Suprapubic skin (tissue), 4 donors: ENCODE measurements around a stretch of chr6.

GRCh38 chr6:2081177-2081482 is 164.3 kb downstream of the GMDS start:
- PRO-cap: no peak
- RAMPAGE, long total RNA, 4 experiments: no peak in any of the 4 experiments

DNA sequence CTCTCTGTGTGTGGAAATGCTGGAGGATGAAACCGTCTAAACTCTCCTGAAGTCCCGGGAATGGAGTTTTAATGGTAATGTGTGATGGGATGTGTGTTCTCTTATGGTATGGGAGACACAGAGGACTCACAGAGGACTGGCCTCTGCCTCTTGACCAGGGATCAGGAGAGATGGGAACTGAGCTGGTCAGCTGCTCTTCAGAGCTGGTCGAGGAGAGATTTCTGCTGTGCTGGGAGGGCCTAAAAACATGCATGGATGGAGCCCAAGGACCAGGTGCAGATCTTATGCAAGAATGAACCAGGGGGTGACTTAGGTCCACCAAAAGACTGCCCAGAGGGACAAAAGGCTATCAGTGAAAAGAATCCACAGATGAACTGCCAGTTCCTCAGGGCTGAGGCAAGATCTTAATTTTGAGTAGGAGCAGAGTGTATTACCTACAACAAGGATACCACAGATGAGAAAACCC is 27.3 kb upstream of the GMDS start:
- PRO-cap: no peak
- RAMPAGE, long total RNA, 4 experiments: no peak in any of the 4 experiments

- PRO-cap: no peak
- RAMPAGE, long total RNA, 4 experiments: no peak in any of the 4 experiments
Measured at GRCh38 chr6:2450559-2450859, 205.1 kb upstream of the GMDS start.

- PRO-cap: no peak
- RAMPAGE, long total RNA, 4 experiments: no peak in any of the 4 experiments
Measured at GRCh38 chr6:2763454-2764497, 1.4 kb upstream of the WRNIP1 start.

- PRO-cap: no peak
- RAMPAGE, long total RNA, 4 experiments: no peak in any of the 4 experiments
Measured at GRCh38 chr6:2818605-2819165, 23.0 kb downstream of the SERPINB1 start.

DNA sequence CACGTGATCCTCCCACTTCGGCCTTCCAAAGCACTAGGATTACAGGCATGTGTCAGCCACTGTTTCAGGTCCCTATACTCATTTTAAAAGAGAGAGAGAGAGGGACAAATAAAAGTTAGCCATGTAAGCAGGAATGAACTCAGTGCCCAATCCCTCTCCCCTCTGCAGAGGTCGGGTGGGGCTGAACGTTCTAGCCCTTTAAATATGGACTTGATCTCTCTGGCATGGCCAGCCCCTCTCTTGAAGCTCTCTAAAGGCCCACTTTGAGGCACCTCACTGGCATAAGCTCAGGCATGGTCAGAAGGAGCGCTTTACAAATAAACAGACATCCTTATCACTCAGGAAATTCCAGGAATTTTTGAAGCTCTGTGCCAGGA is 9.0 kb upstream of the SERPINB1 start:
- PRO-cap: no peak
- RAMPAGE, long total RNA, 4 experiments: no peak in any of the 4 experiments

- PRO-cap: no peak
- RAMPAGE, long total RNA, 4 experiments: no peak in any of the 4 experiments
Measured at GRCh38 chr6:2860861-2862016, 19.6 kb upstream of the SERPINB1 start.

DNA sequence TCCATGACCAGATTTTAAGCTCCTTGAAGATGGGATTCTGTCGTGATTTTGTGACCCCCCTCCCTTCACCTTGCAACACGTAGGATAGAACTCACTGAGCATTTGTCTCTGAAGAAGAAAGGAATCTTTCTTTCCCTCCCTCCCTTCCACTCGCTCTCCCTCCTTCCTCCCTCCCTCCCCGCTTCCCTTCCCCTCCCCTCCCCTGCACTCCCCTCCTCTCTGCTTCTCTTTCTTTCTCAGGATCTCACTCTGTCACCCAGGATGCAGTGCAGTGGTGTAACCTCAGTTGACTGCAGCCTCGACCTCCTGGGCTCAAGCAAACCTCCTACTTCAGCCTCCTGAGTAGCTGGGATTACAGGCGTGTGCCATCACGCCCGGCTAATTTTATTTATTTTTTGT is 23.5 kb upstream of the SERPINB1 start:
- PRO-cap: no peak
- RAMPAGE, long total RNA, 4 experiments: no peak in any of the 4 experiments

DNA sequence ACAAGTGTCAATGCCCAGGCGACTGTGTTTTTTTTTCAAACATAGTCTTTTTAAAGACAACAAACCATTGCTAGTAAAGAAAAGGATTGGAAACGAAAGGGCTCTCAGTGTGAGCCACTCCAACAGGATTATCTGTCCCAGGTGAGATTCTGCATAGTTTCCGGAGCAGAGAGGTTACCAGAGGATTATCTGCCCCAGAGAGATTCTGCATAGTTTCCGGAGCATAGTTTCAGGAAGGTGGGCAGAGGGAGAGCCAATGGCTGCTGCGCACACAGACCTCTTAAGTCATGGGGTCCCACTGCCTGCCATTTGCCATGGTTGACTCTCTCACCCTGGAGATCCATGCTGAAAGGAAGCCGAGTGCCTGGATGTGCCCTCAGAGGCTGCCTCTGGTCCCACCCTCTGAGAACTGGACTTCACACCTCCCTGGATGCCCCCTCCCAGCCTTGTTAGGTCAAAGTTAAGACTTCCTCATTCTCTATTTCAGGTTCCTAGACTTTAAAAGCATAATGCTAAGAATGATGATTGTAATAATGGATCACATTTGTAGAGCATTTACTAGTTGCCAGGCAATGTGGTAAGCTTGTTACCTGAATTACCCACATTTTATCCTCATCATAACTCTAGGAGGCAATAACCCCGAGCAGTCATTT is 12.1 kb downstream of the SERPINB9 start:
- PRO-cap: no peak
- RAMPAGE, long total RNA, 4 experiments: no peak in any of the 4 experiments

- PRO-cap: no peak
- RAMPAGE, long total RNA, 4 experiments: no peak in any of the 4 experiments
Measured at GRCh38 chr6:2891654-2892363, 11.3 kb downstream of the SERPINB9 start.

GRCh38 chr6:2943245-2943659 is 28.1 kb downstream of the SERPINB6 start:
- PRO-cap: no peak
- RAMPAGE, long total RNA, 4 experiments: no peak in any of the 4 experiments

GRCh38 chr6:2951346-2952403 is 19.7 kb downstream of the SERPINB6 start:
- PRO-cap: unidirectional peak, plus-strand start at chr6:2951959
- RAMPAGE, long total RNA, 4 experiments: no peak in any of the 4 experiments

- PRO-cap: no peak
- RAMPAGE, long total RNA, 4 experiments: no peak in any of the 4 experiments
Measured at GRCh38 chr6:2955470-2955768, 15.9 kb downstream of the SERPINB6 start.

GRCh38 chr6:2966359-2967065 is 4.9 kb downstream of the SERPINB6 start:
- PRO-cap: no peak
- RAMPAGE, long total RNA, 4 experiments: no peak in any of the 4 experiments

DNA sequence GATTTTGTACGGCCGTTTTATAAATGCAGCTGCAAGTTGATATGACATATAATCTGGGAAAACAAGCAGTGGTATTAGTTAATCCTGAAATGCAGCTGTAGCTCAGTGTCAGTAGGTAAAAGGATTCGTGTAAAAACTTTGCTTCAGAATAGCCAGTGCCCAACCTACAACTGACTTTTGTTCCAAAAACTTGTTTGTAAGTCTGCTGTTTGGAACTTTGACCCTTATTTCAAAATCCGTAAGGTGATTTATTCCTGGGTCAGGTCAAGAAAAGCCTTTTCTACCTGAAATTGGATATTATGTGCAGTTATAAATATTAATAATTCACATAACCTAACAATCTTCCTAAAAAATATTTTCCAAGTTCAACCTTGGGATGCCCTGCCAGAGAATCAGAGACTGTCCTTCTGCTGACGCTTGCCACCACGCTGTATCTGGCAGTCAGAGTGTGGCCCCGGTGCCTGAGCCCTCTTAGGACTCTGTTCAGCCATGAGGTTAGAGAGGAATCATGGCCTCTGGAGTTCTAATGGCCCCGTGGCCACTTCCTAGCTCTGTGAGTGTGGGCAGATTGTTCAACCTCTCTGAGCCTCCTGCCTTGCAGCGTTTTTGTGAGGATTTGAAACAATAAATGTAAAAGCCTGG is 2.1 kb downstream of the BPHL start:
- PRO-cap: no peak
- RAMPAGE, long total RNA, 4 experiments: no peak in any of the 4 experiments

GRCh38 chr6:3139266-3140048 is 17.9 kb downstream of the TUBB2A start:
- PRO-cap: no peak
- RAMPAGE, long total RNA, 4 experiments: no peak in any of the 4 experiments

- PRO-cap: no peak
- RAMPAGE, long total RNA, 4 experiments: no peak in any of the 4 experiments
Measured at GRCh38 chr6:3178758-3179232, 21.5 kb upstream of the TUBB2A start.

DNA sequence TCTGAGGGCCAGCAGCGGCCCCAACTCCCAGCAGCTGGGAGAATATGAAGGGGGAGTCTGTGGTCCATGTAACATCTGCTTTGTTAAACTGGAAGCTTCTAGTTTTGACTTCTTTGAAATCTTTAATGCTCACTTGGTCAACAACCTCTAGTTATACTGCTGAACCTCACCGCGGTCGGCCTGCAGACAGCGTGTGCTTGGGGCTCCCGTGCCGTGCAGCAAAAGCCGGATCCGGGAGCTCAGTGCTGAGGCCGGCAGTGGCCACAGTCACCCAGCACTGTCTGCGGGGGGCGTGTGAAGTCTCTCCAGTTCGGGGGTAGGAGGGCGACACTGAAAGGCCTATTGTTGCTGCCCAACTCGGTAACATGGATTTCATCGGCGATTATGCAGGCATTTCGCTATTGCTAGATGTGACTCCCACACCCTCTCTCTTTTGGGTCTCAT is 34.0 kb downstream of the TUBB2B start:
- PRO-cap: no peak
- RAMPAGE, long total RNA, 4 experiments: no peak in any of the 4 experiments

DNA sequence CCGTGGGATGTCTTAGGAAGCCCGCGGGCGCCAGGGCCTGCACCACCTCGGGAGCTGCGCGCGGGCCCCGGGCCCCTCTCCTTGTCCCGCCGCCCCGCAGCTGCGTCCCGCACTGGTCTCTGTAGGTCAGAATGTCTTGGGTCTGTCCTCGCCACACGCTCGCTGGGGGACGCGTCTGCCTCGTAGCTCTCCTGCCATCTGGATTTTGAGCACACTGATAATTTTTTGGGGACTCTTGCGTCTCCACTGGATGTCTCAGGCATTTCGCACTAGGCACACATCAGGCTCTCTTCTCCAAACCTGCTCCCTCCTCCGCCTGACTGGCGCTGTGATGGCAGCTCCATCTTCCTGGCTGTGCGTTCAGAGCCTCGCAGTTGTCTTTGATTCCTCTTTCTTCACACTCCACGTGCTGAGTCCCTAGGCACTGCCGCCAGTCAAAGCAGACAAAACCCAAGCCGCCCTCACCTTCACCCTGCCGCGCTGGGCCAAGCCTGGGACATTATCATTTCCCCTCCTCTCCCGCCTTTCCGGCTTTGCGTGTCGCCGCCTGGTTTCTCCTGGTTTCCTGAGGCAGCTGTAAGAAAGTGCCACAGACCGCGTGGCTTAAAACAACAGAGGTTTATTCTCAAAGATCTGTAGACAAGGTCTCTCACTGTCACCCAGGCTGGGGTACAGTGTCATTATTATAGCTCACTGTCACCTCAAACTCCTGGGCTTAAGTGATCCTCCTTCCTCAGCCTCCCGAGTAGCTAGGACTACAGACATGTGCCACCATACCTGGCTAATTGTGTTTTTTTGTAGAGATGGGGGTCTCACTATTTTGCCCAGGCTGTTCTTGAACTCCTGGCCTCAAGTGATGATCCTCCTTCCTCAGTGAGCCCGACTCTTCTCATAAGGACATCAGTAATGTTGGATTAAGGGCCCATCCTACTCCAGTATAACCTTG is 848 bp downstream of the PSMG4 start:
- PRO-cap: no peak
- RAMPAGE, long total RNA, 4 experiments: no peak in any of the 4 experiments

GRCh38 chr6:3340087-3340887 is 81.5 kb downstream of the PSMG4 start:
- PRO-cap: no peak
- RAMPAGE, long total RNA, 4 experiments: no peak in any of the 4 experiments